Tibial artery (tissue), 1 donor: ENCODE results near the genes SRSF10 and SYF2.

DNA sequence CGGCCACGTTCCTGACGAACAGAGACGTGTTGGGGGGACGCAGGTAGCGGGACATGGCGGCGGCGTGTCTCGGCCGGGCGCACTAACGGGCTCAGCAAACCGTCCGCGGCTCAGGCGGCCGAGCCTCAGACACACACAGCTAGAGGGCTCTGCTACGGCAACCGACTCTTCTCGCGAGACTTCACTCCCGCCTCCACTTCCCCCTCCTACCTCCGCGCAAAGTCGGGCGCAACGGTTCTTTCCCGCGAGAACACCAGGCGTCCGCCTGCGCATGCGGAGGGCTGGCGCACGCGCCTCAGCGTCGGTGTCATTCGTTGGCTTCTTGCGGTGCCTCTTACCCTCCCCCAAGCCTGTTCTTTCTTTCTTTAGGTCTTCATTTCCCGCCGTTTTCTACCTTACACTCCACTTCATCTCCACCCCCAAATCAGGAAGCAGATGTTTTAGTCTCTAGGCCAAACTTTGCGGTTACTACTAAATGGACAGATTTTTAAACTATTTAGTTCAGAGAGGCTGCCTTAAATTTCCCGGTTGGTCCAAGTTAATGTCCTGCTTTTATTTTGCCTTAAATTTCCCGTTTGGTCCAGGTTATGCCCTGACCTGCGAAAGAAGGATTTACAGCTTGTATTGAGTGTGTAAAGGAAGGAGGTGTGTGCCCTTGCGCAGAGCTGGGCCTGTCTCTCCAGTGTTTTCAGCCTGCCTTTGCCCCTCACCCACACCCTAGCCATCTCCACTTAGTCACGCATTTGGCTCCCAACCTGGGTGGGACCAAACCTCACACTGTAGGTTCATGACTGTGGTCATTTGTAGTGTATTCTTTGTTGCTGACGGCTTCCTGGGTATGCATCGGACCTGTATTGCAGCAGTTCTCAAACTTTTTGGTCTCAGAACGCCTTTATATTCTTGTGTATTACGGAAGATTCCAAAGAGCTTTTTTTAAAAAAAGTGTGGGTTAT lies at the start of gene SRSF10:
Gene SRSF10 (minus strand): TSS at position 127 of the 953 bp plus-strand sequence.
- PRO-cap: bidirectional peak, plus-strand start at position 310 of the sequence, minus-strand start at position 127 of the sequence

DNA sequence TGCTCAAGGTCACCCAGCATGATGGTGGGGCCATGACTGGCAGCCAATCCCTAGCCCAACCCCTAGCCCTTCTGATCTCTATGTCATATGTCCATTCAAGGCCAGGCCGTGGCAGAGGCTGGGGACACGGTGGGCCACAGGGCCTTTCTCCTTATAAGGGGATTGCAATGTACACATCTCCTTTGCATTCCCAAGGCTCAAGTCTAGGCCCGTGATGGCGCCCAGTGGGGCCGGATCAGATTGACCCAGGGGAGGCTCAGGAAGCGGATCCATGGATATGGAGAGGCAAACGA lies 2.3 kb downstream of the MYOM3 start:
- PRO-cap: no peak

DNA sequence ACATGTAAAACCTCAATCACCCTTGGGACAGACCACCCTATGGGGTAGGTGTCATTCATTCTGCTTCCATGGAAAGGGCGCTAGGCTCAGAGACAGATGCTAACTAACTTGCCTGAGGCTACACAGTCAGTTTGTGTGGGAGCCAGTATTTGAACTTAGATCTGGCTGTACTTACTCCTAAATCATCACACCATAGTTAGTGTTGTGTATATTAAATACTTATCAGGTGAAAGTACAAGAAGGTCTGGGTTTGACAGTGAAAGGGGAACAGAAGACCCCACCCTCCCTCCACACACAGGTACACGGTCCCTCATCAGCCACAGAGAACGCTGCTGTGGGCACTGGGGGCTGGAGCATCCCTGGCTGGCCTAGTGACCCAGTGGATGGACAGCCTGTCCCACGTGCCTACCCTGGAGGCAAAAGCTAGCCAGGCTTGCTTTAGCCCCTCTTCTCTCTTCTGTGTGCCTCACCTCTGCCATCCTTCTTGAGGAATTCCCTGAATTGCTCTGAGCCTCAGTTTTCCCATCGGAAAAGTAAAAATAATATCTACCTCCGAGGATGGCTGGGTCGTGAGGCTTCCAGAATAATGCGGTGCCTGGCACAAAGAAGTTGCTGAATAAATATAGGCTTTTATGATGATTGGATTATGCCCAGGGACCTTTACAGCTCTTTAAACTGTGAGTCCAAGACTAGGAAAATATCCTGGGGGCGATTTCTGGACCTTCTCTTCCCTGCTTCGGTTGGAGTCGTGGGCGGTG lies 1.1 kb downstream of the IFNLR1 start:
- PRO-cap: no peak

DNA sequence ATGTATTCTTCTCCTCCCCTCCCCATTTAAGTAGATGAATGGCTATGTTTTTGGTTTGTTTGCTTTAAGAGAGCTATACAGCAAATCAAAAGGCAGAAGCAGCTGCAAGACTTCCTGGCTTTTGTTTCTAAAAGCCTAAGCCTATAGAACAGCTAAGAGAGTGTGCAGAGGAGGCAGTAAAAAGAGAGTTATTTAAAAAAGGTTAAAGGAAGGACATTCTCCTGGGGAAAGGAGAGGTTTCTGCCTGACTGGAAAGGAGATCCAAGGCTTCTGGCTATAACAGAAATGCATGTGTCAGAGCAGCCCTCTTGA lies 20.3 kb downstream of the STPG1 start:
- PRO-cap: no peak

GRCh38 chr1:24486566-24487280 lies 15.9 kb upstream of the RCAN3 start:
- PRO-cap: no peak

DNA sequence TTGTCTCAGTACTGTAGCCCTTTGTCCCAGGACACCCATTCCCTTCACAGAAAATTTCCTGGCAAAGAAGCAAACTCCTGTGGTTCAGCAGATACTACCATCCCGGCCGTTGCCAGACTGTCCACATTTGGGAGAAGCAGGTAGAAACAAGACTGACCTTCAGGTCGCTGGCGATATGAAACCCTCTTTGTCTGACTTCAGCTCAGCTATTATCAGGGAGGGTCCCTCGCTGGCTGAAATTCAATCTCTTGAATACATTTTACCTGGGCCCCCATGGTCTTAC lies 23.6 kb upstream of the SRRM1 start:
- PRO-cap: no peak

- PRO-cap: no peak
Measured at GRCh38 chr1:24672401-24672708, 29.3 kb downstream of the SRRM1 start.

DNA sequence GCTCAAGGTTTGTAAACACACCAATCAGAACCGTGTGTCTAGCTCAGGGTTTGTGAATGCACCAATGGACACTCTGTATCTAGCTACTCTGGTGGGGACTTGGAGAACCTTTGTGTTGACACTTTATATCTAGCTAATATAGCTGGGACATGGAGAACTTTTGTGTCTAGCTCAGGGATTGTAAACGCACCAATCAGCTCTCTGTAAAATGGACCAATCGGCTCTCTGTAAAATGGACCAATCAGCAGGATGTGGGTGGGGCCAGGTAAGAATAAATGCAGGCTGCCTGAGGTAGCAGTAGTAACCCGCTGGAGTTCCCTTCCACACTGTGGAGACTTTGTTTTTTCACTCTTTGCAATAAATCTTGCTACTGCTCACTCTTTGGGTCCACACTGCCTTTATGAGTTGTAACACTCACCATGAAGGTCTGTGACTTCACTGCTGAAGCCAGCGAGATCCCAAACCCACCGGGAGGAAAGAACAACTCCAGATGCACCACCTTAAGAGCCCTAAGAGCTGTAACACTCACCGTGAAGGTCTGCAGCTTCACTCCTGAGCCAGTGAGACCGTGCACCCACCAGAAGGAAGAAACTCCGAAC lies 23.1 kb upstream of the CLIC4 start:
- PRO-cap: no peak

DNA sequence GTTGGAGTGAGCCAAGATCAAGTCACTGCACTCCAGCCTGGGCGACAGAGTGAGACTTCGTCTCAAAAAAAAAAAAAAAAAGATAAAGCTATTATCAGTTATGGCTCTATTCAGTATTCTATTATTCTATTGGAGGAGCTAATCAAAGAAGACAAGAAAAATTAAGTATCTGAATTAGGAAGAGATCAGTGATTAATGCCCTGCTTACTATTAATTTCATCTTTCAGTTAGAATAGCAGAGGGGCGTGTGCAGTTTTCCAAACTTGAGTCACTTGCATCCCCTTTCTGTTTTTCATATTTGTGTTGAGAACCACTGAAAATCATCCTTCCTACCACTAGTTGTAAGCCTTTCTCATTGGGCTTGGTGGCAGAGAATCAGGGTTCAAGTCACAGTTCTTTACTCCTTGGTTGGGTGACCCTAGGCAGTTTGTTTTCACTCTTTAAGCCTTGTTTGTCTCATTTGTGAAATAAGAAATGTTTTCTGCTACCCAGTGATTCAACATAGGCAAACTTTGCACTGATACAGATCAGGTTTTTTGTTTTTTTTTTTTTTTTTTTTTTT lies 2.8 kb downstream of the CLIC4 start:
- PRO-cap: no peak

DNA sequence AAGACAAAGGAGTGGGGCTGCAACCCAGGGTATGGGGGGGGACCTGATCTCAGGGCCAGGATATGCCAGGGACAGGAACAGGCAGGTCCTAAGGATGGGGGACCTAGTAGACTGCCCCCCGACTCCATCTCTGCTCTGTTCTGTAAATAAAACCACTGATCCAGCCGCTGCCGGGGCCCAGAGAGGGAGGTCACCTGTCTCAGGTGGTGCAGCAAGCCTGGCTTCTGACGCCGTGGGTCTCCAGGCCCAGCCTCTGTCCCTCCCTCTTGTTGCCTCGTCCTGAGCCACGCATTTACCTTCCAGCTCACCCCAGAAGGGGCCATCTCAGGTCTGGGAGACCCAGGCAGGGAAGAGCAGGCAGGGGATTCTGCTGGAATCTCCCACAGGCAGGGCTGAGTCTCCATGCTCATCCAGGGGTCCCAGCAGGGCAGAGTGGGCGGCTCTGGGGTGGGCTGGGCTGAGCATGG lies 13.4 kb downstream of the RUNX3 start:
- PRO-cap: no peak

DNA sequence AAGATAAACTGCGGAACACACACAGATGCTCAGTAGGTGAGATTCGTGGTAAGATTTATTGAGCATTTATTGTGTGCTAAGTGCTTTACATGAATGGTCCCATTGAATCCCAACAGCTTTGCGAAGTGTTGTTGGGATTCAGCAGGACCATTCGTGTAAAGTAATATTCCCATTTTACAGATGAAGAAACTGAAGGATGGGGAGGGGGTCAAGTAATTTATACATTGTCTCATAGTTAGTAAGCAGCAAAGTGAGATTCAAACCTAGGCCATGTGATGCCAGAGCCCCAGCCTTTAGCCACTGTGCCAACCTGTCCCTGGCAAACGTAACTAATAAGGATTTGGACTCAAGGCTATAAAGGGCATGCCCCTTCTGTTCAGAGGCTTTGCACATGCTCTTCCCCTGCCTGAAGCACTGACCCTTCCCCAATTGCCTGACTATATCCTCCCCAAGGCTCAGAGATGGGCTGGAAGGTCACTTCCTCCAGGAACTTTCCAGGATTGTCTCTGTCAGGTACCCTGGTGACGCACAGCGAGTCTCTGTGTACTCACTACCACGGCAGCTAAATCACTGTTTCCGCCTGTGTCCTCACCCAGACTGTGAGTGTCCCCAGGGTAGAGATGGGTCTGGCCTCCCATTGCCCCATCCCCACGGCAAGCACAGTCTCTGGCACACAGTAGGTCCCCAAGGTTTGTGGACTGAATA lies 93.5 kb upstream of the RUNX3 start:
- PRO-cap: no peak

DNA sequence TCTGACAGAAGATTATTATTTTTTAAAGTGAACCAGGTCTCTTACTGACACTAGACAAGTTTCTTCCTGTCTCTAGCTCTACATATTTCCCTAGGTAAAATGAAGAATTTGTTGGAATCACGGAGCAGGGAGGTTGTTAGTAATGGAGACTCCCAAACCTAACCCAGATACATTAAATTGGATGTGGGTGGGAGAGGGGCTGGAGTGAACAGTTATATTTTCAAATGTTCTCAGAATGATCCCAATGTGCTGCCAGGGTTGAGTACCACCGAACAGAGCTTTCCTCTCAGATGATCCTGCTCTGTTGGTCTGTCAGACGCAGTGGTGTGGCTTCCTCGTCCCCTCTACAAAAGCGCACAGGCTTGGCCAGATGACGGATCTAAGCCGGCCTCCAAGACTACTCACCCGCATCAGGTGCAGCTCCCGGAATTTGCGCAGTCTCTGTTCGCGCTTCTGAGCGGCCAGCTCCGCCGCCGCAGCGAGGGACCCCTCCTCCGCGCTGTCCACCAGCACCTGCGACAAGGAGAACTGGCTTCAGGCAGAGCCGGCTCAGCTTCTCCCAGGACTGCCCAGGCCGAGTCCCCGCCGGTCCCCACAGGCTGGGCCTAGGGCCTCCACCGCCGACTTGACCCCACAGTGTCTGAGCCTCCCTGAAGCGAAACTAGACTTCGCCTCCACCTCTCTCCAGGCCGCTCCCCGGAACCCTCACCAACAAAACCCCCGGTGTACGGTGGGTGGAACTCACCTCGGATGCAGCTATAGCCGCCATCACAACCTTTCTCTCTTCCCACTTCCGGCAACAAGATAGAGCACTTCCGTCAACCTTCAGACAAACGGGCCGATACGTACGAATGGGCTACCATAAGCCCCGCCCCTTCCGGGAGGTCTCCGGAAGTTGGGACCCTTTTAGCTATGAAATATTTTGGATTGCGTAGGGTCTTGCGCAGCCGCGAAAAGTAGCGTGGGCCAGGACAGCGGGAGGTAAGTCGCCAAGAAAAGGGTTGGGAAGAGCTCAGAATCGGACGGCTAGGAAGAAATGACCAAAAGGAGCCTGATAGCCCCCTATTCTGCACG lies at the start of gene SYF2:
Gene SYF2 (minus strand): TSS at position 804 of the 1,074 bp plus-strand sequence.
- PRO-cap: bidirectional peak, plus-strand start at position 944 of the sequence, minus-strand start at position 804 of the sequence

- PRO-cap: no peak
Measured at GRCh38 chr1:25267307-25268230, 4.7 kb upstream of the RHD start.

GRCh38 chr1:25472678-25473461 lies 42.2 kb downstream of the MACO1 start:
- PRO-cap: no peak

GRCh38 chr1:25491240-25491700 lies 52.1 kb upstream of the LDLRAP1 start:
- PRO-cap: no peak

DNA sequence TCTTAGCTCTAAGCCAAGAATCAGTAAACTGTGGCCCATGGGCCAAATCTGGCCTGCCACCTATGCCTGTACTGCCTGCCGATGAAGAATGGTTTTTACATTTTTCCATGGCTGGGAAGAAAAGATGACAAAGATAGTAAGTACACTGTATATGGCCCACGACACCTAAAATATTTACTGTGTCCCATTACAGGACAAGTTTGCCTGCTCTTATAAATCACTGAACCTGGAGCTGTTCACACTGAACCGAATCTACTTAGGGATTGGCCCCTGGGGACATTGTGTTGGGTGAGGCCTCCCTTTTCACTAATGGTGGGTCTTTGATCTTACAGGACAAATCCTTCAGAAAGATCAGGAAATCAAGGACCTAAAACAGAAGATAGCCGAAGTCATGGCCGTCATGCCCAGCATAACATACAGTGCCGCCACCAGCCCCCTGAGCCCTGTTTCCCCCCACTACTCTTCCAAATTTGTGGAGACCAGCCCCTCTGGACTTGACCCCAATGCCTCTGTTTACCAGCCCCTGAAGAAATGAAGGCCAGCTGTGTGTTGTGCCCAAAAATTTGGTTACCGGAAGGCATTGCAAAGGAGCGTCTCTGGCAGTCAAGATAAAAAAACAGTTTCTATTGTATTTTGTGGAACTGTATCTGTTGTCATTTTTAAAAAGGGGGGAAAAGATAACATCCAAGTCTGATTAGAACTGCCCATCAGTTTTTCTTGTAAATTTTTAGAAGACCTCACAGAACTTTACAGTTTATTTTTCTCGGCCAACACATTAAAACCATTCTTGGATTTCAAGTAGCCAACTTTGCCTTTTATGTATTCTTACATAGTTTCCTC lies 45.3 kb upstream of the LDLRAP1 start:
- PRO-cap: no peak

DNA sequence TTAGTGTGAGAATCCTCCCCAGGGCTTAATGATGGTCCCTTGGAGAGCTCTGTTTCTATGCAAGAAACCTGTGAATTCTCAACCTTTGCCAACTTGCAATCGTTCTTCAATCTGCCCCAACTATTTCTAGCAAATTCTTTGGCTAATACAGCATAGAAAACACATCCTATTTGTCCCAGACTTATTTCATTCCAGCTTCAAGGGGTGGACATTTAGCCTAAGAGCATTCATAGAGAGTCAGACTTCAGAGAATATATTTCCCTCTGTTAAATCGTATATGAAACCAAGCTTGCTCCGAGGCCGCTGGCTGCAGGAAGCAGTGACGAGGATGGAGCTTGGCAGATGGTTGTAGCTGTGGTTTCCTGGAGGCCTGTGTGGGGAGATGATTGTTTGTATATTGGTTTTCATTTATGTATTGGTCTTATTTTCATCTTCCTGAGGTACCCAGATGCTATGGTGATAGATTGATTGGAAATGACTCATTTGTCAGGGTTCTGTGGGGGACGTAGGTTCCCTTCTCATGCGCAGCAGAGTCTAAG lies 26.0 kb downstream of the MAN1C1 start:
- PRO-cap: no peak

DNA sequence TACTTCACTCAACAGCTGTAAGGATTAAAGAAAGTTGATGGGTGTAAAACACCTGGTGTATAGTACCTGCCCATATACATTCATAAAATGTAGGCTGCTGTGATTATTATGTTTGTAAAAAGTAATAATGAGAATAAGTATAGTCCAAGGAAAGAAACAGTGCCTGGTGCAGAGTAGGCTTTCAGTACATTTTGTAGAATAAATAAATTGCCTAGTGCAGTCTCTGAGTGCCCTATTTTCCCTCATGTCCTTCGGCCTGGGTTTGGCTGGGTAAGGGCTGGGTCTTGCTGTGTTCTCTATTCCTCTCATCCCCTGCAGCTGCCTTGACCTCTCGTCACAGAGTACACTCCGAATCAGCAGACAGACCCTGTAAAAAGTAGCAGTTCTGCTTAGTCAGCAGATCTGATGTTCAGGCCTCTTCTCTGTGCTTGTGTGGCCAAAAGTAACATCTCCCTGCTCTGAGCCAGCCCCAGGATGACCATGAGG lies 77.3 kb downstream of the MAN1C1 start:
- PRO-cap: no peak

GRCh38 chr1:25771239-25772428 lies 28.4 kb upstream of the SELENON start:
- PRO-cap: no peak

GRCh38 chr1:25775393-25775949 lies 24.5 kb upstream of the SELENON start:
- PRO-cap: no peak